ENCODE measurements around a stretch of chr1.

- PRO-cap = no peak
These were observed 54.3 kb downstream of the MAGI3 start for GRCh38 chr1:113444319-113445247.

DNA sequence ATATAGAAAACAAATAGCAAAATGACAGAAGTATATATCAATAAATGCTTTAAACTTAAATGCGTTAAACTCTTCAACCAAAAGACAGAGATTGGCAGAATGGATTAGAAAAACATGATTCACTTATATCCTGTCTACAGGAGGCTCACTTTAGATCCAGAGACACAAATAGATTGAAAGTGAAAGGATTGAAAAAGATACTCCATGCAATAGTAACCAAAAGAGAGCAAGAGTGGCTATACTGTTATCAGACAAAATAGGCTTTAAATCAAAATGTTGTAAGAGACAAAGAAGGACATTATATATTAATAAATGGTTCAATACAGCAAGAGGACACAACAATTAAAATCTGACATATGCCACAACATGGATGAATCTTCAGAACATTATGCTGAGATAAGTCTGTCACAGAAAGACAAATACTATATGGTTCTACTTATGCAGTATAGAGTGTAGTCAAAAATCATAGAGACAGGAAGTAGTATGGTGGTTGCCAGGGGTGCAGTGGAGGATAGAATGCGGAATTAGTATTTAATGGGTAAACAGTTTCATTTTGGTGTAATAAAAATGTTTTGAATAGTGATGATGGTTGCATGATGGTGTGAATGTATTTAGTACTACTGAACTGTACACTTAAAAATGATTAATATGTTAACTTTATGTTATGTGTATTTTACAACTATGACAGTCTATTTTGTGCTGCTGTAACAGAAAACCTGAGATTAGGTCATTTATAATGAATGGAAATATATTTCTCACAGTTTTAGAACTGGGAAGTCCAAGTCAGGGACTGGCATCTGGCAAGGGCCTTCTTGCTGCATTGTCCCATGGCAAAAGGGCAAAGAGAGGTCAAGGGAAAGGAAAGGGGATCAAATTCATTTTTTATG, 56.4 kb downstream of the MAGI3 start:
- PRO-cap = no peak

DNA sequence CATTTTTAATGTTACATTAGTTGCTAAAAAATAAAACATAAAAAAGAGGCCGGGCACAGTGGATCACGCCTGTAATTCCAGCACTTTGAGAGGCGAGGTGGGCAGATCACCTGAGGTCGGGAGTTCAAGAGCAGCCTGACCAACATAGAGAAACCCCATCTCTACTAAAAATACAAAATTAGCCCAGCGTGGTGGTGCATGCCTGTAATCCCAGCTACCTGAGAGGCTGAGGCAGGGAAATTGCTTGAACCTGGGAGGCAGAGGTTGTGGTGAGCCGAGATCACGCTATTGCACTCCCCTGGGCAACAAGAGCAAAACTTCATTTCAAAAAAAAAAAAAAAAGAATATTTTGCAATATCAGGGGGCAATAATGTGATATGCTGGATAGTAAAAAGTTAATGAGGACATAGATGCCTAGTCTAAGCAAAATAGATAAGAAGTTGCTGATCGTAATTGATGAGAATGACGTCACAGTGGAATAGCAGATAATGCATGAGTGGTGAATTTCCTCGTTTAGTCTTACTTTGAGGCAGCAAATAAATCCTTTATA, 58.6 kb downstream of the MAGI3 start:
- PRO-cap = no peak

- PRO-cap = no peak
These were observed 955 bp downstream of the BCL2L15 start for GRCh38 chr1:113886478-113886774.

GRCh38 chr1:113954460-113954987, 24.8 kb upstream of the OLFML3 start:
- PRO-cap = no peak

GRCh38 chr1:113979824-113980660, 768 bp downstream of the OLFML3 start:
- PRO-cap = no peak

GRCh38 chr1:114270836-114271080, 117.1 kb upstream of the SYT6 start:
- PRO-cap = no peak

- PRO-cap = no peak
These were observed 113.3 kb downstream of the TRIM33 start for GRCh38 chr1:114397570-114398194.

DNA sequence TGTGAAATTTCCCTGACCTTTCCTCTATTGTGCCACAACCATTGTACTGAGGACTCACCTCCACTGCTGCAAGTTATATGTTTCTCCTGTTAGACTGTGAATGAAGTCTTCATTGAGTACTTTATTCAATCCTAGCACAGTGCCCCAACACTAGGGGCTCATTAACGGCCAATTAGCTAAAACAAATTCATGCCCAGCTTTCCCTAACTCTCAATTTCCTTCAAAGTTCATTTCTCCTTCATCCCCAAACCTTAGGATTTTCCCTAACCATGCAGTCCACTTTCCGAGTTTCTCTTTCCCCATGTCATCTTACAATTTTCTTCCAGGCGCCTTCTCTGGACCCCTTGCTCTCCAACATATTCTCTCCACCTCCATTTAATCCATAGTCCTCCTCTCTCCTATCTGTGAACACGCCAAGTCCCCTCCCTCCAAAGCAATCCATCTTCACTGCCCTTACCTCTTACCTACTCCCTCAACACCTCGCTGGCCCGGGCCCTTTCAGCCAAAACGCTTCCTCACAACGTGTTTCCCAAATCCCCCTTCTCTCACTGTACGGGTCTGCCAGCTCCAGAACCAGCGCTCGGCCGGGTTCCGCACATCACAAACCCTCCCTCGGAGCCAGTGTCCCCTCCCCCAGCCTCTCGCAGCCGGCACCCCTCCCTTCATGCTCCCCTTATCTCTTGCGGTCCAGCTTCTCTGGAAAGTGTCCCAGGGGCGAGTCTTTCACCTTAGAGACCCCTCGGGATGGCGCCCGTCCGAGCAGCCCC, 1.1 kb downstream of the TRIM33 start:
- PRO-cap = no peak

DNA sequence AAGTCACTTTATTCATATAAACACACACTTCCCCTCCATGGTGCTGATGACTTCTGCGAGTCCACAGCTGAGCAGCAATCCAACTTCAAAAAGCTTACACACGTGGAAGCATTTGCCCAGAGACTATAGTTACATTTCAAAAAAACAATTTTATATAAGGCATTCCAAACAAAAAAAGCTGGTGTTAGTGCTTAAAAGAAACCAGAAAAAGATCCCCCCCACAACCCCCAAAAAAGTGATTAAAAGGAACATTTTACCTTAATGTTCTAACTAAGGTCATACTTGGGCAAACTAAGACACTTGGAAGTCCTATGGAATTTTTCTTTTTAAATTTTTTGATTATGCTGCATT, 20.4 kb upstream of the NRAS start:
- PRO-cap = no peak

DNA sequence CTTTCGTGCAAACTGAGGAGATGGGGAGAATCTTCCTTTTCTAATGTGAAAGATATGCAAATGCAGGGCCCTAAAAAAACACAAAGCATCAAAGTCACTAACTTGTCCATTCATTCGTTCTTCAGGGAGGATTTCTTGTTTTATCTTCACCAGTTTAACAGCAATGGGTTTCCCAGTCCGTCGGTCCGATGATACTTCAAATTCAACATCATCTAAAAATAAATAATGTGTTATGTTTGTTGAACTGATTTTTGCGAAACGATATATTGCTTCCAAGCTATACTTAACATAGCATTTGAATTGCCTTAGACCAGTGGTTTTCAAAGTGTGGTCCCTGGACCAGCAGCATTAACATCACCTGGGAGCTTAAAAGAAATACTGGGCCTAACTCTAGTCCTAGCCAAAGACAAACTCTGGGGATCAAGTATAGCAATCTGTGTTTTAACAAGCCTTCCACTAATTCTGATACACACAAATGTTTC, 19.9 kb downstream of the CSDE1 start:
- PRO-cap = no peak

DNA sequence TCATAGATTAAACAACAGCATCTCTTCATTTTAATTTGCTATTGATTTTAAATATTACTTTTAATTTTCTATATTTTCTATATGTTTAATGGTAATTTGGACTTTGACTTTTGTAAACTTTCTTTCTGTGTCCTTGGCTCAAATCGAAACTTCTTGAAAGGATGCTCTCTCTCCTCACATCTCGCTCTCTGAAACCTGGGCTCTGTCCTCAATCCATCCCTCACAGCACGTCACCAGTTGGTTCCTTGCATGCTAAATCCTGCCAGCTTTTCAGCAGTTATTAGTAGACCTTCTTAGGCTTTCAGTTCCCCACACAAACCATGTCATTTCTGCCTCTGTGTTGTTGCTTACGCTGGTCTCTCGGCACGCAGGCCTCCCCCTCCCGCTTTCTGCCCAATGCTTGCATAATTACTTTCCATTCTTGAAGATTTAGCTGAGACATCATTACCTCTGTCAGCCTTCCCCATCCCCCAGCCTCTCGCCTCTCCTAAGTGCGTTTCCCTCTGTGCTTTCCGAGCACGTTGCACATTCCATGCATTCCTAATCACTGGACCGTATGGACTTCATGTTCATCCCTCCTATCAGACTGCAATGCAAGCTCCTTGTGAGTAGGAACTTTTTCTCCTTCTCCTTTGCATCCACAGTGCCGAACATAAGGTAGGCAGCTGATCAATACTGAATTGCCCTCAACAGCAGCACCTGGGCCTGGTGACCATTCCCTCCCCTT, 26.7 kb downstream of the TSHB start:
- PRO-cap = no peak

DNA sequence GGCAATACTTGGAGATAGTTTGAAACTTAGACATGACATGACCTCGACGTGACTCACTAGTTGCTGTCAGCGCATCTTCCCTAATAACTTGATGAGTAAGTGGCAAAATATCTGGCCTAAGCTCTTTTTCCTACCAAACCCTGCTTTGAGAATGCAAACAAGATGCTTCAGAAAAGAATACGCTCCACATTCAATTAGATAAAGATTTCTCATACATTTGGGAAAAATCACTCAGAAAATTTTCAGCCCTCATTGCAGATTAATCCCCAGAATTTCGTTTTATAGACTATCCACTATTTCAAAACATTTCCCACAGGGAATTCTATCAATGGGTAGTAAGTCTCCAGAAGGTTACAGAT, 79.6 kb upstream of the TSPAN2 start:
- PRO-cap = no peak

GRCh38 chr1:115184352-115185330, 95.3 kb upstream of the TSPAN2 start:
- PRO-cap = no peak

- PRO-cap = no peak
These were observed 6.1 kb downstream of the NGF start for GRCh38 chr1:115331846-115332522.

DNA sequence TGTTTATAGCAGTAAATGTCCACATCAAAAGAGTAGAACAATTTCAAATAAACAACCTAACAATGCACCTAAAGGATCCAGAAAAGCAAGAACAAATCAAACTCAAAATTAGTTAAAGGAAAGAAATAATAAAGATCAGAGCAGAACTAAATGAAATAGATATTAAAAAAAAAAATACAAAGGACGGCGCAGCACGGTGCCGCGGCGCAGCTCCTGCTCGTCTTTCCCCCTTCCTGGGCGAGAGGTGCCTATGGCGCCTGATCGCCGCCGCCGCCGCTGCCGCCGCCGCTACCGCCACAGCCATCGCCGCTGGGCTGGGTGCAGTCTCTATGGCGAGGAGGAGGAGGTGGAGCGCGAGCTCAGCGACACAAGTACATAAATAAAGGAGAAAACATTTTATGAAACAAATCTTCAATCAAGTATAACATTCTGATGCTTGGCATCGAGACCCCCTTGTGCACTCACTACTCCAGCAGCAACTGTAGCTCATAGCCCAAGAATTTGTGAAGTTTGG, 77.6 kb upstream of the VANGL1 start:
- PRO-cap = no peak

DNA sequence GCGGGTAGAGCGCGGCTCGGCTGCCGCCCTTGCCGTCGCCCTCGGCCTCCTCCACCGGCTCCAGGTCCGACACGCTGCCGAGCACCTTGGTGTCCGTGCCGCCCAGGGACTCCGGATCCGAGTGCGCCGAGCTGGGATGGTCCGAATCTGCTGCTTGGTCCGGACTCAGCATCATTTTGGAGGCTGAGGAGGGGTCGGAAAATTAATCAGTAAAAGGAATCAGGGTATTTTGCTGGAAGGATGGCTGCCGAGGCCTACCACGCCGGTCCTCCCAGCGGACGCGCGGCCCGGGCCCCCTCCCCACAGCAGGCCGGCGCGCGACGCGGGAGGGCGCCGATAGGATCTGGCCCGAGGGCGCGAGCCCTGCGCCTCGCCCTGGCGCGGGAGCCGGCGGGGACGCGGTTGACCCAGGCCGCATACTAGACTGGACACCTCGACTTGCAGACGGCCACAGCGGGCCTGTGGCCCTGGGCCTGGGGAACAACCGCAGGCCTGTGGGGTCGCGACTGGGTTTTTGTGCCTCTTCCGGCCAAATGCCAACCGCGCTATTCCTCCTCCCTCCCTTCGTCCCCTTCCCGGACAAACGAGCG, 2.6 kb downstream of the NHLH2 start:
- PRO-cap = bidirectional peak, plus-strand start at position 303 of the sequence, minus-strand start at position 324 of the sequence; bidirectional peak, plus-strand start at position 417 of the sequence, minus-strand start at position 463 of the sequence

DNA sequence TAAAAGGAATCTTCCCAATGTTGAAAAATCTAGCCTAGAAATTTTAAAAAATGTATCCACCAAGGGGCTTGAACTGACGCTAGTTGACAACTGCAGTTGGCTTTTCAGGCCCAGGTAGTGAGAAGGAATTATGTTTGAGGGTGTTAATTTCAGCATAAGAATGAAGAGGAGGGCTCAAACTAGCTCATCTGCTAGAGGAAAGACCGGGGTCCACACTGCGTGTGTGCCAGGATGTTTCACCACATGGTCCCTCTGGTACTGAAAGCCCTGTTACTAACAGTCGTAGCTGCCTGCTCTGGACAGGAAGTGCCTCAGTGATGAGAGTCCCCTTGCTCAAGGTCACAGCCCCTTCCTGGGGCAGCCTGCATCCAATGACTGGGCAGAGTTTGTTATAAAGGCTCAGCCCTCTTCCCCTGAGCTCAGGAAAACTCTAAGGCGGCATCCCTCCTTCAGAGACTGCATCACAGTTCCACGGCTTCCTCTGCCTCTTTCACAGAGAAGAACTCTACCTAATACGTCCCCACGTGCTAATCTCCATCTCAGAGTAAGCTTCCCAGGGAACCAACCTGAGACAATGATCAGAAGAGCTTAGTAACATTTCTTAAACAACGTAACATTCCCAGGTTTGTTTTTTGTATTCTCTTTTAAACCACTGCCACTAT, 38.2 kb upstream of the ATP1A1 start:
- PRO-cap = no peak

- PRO-cap = no peak
These were observed 5.8 kb downstream of the ATP1A1 start for GRCh38 chr1:116378596-116379562.

- PRO-cap = no peak
These were observed 22.0 kb downstream of the ATP1A1 start for GRCh38 chr1:116394961-116395477.